Left colon (tissue), 1 donor: Measurements from ENCODE around the genes MAEL and TIPRL.

DNA sequence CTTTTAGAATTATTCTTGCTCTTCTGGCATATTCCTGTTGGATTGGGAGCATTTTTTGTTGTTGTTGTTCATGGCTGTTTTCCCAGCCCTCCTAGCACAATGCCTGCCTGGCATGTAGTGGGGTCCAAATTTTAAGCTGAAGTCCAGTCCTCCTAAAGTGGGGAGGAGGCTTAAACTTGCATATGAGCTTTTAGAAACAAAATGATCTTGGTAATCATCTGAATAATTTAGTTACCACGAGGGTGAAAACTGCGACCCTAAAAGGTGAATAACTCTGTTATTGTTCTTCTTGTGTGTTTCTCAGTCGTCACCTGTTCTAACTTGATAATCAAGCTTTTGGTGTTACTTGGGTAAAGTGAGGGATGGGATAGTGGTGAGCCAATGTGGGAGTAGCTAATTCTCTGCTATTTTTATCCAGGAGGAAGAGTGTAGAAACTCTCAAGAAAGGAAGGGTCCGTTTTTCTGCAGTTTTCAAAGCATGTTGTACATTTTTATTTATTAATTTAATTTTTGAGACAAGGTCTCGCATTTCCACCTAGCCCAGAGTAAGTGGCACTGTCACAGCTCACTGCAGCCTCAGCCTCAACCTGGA lies 2.0 kb downstream of the UCK2 start:
- PRO-cap: no peak

DNA sequence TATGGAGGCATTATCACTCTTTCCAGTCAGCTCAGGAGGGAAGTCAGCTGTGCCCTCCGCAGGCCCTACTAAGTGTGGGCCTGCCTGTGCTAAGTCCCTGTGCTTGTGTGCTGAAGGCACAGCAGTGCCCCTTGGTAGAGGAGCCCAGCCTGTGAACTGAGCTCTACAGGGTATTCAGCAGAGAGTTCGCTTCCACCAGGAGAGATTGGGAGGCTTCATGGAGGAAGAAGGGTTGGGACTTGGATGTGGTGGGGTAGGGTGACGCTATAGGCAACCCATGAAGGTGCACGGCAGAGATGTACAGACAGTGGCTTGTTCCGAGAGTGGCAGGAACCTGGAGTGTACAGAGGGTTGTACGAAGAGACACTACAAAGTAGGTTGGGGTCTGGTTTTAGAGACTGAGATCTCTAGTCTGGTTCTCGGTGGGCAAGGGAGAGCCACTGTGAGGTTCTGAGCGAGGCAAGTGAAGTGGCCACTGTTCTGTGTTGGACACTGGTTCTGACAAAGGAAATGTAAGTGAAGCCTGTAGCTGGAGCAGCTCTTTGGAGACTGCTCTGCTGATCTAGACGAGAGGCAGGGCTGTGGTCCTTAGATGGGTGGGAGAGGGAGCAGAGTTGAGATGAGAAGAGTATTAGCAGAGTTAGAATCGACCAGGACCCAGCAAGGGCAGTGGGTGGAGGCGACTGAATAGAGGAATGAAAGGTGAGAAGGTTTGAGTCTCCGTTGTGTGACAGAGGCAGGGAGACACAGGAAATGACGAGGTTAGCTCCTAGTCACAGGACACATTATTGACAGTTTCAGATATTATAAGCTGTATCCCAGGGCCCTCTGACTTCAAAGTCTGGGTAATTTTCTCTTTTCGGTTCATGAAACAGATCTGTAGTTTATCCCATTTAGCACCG lies 69.6 kb downstream of the UCK2 start:
- PRO-cap: no peak

GRCh38 chr1:166165297-166165627 lies 1.5 kb downstream of the FAM78B start:
- PRO-cap: bidirectional peak, plus-strand start at chr1:166165474, minus-strand start at chr1:166165366

GRCh38 chr1:166207828-166208027 lies 40.9 kb upstream of the FAM78B start:
- PRO-cap: no peak

DNA sequence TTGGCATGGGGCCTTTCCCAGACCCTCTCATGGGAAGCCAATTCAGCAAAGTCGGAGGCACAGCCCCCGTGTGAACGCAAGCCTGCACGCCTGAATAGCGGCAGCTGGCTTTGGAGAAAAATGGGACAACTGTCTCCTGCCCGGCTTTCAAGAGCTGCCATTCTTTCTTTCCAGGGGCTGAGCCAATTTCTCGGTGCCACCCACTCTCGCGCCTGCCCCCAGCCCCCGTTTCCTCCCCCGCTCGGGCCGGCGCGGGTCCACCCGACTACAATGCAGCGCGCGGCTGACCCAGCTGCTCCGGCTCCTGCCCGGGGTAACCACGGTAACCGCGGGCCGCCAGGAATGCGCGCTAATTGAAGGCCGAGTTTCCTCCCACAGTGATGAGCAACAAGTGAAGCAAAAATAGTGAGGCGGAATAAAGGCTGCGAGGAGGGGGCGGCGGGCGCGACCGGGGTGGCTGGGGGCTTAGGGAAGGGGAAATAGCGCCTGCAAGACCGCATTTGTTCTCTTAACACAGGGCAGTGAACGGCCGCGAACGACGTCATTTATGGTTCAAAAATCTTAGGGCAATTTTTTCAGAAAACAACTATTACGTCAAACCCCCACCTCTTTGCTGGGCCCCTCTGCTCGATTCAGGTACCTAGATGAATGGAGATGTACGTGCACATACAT lies 27.8 kb downstream of the ILDR2 start:
- PRO-cap: no peak

DNA sequence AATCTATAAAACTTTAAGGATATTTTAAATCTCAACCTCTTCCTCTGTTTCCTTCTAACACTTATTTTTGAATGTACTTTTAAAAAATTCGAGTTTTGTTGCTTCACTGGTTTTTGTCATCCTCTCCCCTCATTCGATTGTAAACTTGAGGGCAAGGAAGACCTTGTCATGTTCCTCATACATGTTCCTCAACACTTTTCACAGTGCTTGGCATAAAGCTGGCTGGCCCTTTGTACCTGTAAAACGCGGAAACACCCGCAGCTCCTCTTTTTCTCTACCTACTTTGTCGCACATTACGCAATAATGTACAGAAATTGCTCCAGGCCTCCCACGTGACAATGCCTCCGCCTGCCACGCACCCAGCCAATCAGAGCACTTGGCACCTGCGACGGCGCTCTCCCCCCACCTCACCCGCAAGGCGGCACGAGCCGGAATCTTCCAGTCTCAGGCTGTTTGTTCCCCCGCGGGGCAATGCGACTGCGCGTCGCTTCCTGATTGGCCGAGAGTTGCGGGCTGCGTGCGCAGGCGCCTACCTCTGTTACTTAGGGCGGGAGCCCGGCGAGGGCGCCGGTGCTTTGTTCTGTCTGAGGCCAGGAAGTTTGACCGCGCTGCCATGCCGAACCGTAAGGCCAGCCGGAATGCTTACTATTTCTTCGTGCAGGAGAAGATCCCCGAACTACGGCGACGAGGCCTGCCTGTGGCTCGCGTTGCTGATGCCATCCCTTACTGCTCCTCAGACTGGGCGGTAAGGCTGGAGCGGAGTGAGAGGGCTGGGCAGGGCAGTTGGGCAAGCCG lies at the start of gene MAEL:
Gene MAEL, plus strand, starts transcription at position 541 of the 795 bp plus-strand sequence.
- PRO-cap: no peak

- PRO-cap: unidirectional peak, plus-strand start at chr1:167086161
Measured at GRCh38 chr1:167085832-167086384, 4.3 kb downstream of the GPA33 start.

DNA sequence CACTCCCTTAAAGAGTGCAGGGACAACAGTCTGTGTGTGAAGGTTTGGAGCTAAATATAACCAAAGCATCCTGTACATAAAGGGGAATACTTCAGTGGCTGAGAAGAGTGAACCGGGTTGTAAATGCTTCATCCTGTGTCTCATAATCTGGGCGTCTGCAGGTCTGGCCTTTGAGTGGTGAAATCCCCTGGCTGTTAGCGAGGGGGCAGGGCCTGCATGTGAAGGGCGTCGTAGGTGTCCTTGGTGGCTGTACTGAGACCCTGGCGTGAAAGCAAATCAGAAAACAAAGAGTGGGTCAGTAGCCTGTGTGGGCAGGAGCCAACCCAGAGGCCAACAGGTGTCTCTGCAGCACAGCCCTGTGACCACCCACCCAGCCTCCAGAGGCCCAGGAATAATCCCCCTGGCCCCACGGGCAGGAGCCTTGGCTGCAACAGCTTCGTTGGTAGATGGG lies 86.8 kb downstream of the CD247 start:
- PRO-cap: no peak

DNA sequence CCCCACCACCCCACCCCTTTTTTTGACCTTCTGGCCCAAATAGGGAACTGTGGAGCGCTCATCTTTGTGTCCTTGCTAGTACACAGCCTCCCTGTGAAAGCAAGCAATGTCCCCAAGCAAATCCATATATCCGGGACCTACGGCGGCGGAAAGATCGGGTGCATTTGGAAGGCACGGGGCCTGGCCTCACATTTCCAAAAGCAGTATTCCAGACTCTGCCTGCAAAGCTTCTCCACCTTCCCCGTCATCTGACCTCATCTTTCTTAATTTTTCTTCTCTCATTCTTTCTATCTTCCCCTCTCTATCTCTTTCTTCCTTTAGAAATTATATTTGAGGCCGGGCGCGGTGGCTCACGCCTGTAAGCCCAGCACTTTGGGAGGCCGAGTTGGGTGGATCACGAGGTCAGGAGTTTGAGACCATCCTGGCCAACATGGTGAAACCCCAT lies 28.3 kb downstream of the CD247 start:
- PRO-cap: no peak

- PRO-cap: no peak
Measured at GRCh38 chr1:167601250-167601787, 28.7 kb upstream of the RCSD1 start.

DNA sequence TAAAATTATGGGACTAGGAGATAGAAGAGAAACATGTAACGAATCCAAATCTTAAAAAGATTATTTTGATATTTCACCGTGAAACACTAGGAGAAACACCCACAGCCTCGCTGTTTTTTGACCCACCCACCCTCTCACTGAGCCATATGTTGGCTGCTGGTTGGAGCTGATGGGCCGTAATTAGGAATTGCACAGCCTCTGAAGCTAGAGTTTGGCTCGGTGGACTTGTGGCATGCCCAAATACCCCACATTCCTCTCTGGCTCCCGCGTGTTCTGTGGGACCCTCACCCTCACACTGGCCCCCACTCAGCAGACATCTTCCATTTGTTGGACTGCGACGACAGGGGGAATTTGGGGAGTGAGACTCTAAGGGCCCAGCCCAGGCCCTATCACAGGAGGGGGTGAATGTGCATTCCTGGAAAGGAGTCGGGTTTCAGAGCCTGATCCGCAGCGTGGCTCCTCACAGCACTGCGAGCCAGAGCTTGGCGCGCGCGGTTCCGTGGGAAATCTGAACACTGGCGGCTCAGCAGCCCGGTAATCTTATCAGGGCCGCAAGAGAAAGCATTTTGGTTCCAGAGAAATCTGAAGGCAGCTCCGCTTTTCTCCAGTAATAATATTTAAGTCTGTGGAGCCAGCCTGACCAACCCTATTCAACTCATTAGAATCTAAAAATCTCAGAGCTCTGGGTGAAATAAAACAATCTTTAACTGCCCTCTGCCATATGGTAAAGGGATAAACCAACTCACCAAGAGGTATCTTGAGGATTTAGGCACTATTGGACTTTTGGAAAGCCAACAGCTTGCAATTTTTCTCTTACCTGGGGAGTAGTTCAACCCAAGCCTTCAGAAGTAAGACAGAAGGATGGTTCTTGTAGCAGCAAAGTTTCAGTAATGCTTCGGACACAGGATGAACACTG lies 5.3 kb downstream of the RCSD1 start:
- PRO-cap: no peak

GRCh38 chr1:167820550-167821098 lies 93.3 kb downstream of the ADCY10 start:
- PRO-cap: no peak

GRCh38 chr1:167826270-167826565 lies 87.7 kb downstream of the ADCY10 start:
- PRO-cap: no peak

DNA sequence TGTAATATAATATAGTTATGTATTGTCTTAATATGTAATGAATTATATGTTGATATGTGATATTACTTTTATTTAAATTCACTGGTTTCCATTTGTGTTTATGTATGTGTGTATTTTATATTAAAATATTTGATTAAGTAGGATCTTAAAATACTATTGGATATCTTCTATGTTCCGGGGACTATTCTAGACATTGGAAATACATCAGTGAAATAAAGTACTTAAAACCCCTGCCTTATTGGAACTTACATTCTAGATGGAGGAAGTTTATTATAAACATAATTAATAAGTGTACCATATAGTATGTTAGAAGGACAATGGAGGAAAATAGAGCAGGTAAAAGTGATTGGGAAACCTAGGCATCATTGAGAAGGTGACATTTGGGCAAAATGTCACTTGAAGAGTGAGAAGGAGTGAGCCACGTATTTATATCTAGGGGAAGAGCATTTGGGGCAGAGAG lies 97.0 kb downstream of the GPR161 start:
- PRO-cap: no peak

- PRO-cap: no peak
Measured at GRCh38 chr1:168081135-168081641, 55.5 kb downstream of the GPR161 start.

DNA sequence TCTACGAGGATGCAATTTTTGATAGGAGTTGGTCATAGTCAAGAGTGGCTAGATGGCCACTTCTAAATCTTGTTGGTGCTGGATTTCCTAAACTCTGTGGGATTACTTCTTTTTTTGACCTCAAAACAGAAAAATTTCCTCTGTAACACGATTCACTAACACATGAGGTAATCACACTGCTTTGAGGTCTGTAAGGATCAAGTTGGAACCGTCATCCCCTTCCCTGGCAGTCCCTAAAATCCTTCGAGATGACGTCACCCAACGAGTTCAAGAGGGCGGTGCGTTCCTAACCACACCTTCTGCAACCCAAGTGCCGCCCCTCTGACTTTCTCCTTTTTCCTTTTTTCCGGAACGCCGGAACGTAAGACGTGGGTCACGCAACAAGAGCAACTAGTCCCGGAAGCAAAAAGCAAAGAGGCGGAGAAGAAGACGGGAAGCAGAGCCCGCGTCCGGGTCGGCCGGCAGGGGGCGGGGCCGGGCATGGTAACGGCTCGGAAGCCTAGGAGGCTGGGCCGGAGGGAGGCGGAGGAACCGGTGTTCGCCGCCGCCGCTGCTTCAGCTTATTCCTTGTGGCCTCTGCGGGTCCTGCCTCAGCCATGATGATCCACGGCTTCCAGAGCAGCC lies at the start of gene TIPRL:
Gene TIPRL, plus strand, starts transcription at position 481 of the 624 bp plus-strand sequence.
- PRO-cap: bidirectional peak, plus-strand start at position 412 of the sequence, minus-strand start at position 235 of the sequence

DNA sequence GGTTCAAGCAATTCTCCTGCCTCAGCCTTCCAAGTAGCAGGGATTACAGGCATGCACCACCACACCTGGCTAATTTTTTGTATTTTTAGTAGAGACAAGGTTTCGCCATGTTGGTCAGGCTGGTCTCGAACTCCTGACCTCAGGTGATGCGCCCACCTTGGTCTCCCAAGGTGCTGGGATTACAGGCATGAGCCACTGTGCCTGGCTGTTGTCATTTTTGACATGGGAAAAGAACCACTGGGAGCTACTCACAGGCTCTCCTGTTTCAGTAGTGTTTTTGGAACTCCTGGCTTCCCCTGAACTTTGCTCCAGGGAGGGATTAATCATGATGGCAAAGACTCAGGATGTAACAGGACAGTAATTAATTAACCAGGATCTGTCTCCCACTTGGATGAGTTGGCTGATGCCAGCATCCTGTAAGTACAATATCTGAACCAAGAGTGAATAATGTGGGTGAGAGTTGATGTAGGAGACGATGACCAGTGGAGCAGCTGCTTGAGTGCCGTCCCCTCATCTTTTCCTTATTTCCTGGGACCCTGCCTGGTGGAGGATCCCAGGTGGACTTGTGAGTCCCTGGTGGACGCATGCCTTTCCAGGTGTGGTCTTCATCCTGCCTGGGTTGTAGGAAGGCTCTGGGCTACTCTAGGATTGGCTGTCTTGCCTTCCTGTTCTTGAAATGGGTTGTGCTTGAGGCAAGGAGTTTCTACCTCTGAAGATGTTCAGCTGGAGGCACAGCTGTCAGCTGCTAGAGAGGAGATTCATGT lies 4.9 kb downstream of the SFT2D2 start:
- PRO-cap: no peak

- PRO-cap: no peak
Measured at GRCh38 chr1:168622845-168623316, 46.5 kb downstream of the XCL1 start.

DNA sequence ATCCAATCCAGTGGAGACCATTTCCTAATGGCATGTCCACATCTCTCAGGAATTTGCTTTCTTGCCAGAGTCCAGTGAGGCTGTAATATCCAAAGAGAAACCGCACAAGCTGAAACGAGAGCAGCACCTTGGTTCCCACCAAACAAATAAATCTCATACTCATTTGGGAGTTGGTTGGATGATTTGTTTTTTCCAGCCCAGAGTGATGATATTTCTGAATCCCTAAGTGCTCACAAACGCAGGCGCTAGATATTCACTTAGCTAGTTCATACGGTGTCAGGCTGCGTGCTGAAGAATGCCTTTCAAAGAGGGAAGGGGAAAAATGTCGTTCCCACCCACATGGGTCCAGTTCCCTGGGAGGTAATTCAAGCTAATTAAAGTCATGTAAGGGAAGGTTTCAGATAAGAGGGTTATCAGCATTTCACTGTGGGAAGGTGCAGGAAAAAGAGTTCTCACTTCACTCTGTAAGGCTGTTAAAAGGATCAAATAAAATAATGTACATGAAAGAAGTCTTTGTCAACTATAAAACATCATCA lies 19.5 kb downstream of the DPT start:
- PRO-cap: no peak

DNA sequence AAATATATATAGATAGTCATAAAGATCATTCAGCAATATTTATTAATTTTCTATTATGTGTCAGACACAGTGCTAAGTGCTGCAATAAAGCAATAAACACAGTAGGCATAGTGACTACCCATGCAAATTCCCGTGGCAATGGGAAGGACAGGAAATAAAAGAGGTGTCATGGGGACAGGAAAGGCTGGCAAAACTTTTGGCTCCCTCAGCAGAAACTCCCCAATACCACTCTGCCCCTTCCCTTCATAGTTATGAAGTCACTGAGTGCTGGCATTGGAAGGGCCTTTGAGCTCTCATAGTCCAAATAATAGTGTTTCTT lies 104.3 kb upstream of the DPT start:
- PRO-cap: unidirectional peak, plus-strand start at position 157 of the sequence